HL-60 (cell line): Measurements from ENCODE around the gene MMAB.

- RRBS = no CpG with 5 or more reads among the region's 6 CpGs
These were observed 1.2 kb downstream of the CRY1 start for GRCh38 chr12:107091992-107092669.

DNA sequence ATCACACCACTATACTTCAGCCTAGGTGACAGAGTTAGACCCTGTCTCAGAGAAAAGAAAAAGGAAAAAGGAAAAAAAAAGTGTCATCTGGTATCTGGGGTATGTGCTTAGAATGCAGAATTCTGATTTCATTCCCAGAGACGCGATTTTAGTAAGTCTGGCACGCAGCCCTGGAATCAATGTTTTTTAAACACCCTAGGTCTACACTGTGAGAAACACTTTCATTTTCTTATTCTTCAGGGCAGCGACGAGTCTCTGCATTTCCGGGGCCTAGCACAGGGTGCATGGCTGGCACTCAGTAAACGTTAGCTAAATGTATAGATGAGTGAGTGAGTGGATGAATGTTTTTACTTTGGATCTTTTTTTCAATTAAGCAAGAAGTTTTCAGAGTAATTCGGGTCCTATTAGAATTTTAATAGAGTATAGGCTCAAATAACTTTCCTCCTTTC, 123.7 kb downstream of the ABTB3 start:
- RRBS = no CpG with 5 or more reads among the region's 8 CpGs

DNA sequence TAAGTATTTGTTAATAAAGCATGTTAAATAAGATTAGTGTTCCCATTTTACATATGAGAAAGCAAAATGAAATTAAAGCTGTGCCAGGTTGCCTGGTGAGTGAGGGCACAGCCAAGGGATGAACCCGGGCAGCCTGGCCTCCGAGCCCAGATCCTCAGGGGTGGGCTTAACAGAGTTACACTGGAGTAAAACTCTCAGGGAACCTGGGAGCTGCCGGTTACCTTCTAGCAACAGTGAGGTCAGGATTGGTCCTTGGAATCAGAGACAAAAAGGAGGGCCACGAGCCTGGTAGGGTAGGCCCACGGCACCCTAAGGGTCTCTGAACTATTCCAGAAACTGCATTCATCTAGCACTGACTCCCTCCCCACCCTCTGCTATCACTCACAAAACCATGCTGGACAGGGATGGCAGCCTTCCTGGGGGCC, 83.8 kb upstream of the PWP1 start:
- RRBS = 92% methylated on average over 3 of the region's 5 CpGs

DNA sequence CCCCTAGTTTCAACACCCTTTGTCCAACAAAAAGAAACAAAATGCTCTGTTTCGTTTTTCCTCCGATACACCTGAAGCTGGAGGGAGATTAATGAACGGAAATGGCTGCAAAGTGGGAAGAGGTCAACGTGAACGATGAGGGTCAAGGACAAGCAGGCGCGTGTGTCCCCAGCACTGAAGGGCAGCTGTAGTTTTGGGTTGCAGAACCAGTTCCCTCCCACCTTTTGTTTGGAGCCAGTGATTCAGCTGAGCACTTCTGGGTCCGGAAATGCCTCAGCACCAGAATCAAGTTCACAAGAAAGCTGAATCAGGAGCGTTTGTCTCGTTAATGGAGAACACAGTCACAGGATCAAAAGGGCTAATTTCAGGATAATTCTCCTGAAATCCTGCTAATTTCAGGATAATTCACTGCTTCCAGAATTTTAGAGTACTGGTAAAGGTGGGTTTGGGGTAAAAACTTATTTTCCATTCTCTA, 51.0 kb upstream of the PWP1 start:
- RRBS = no CpG with 5 or more reads among the region's 10 CpGs

- RRBS = no CpG with 5 or more reads among the region's 4 CpGs
These were observed 27.7 kb downstream of the PRDM4 start for GRCh38 chr12:107732901-107734064.

GRCh38 chr12:108652184-108652623, 18.5 kb upstream of the SELPLG start:
- RRBS = no CpG with 5 or more reads among the region's 6 CpGs

- RRBS = no CpG with 5 or more reads among the region's 9 CpGs
These were observed 23.4 kb upstream of the SELPLG start for GRCh38 chr12:108656921-108657593.

DNA sequence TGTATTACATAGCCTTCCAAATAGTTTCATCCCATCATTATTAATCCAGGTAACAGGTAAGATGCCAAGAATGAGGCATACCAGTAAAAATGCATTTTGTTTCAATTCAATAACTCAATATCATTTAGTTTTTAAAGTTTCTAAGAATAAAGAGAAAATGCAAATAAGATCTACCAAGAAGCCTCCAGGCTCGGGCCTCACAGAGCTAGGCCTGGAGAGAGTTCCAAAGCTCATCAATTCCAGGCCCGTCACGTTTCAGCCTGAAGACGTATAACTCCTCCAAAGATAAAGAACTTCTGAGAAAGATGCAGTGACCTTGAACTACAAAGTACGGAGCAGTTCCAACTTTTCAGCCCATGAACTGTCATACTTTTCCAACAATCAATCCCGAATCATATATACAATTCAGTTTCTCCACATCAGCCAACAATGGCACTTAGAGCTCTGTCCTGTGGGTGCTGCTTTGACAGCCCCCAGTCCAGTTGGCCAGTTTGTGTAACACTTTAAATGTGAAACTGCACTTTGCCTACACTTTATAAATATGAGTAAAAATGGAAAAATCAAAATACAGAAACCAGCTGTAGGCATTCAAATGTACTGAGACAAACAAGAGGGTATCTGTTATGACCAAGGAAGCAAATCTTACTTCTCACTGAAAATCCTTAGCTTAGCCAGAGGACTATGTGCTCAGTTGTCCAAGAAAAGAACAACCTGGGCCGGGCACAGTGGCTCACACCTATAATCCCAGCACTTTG, 17.7 kb downstream of the CORO1C start:
- RRBS = no CpG with 5 or more reads among the region's 7 CpGs

GRCh38 chr12:108721223-108721586, 10.1 kb downstream of the CORO1C start:
- RRBS = no CpG with 5 or more reads among the region's 2 CpGs

GRCh38 chr12:108784706-108785109, 53.4 kb upstream of the CORO1C start:
- RRBS = no CpG with 5 or more reads among the region's 2 CpGs

GRCh38 chr12:108822931-108823560, 34.3 kb downstream of the SSH1 start:
- RRBS = no CpG with 5 or more reads among the region's 8 CpGs

- RRBS = no CpG with 5 or more reads among the region's 6 CpGs
These were observed 5.9 kb downstream of the ALKBH2 start for GRCh38 chr12:109087076-109088065.

GRCh38 chr12:109518752-109519835, 41.7 kb downstream of the UBE3B start:
- RRBS = no CpG with 5 or more reads among the region's 11 CpGs

DNA sequence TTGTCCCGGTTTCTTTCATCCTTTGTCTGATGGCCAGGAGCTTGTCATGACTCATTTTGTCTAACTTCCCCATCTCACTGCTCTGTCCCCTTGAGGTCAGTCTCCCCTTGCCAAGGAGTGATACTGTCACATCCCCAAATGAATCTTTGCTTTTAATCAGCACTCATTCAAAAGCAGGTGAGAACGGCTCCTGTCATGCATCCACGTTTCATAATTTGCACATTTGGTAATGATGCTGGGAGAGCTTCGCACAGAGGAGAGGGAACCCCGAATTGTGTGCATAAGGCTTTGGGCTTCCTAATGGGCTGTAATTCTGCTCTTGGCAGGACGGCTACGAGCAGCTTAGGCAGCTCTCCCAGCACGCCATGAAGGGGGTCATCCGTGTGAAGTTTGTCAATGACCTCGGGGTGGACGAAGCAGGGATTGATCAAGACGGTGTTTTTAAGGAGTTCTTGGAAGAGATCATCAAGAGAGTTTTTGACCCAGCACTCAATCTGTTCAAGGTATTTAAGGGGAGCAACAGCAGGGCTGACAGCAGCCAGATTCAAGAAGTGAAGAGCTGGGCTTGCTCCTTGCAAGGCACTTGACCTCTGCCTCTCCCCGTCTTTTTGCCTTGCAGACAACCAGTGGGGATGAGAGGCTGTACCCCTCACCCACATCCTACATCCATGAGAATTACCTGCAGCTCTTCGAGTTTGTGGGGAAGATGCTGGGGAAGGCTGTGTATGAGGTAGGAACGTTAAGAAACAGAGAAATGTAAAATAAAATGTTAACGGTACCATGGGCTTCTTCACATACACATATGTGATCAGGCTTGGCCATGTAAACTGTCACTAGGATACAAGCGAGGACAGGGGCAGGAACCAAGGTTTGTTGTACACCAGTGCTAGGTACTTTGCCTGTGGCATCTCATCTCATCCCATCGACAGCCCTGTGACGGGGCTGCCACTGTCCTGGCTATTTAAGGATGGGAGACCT, 43.7 kb downstream of the UBE3B start:
- RRBS = no CpG with 5 or more reads among the region's 19 CpGs

DNA sequence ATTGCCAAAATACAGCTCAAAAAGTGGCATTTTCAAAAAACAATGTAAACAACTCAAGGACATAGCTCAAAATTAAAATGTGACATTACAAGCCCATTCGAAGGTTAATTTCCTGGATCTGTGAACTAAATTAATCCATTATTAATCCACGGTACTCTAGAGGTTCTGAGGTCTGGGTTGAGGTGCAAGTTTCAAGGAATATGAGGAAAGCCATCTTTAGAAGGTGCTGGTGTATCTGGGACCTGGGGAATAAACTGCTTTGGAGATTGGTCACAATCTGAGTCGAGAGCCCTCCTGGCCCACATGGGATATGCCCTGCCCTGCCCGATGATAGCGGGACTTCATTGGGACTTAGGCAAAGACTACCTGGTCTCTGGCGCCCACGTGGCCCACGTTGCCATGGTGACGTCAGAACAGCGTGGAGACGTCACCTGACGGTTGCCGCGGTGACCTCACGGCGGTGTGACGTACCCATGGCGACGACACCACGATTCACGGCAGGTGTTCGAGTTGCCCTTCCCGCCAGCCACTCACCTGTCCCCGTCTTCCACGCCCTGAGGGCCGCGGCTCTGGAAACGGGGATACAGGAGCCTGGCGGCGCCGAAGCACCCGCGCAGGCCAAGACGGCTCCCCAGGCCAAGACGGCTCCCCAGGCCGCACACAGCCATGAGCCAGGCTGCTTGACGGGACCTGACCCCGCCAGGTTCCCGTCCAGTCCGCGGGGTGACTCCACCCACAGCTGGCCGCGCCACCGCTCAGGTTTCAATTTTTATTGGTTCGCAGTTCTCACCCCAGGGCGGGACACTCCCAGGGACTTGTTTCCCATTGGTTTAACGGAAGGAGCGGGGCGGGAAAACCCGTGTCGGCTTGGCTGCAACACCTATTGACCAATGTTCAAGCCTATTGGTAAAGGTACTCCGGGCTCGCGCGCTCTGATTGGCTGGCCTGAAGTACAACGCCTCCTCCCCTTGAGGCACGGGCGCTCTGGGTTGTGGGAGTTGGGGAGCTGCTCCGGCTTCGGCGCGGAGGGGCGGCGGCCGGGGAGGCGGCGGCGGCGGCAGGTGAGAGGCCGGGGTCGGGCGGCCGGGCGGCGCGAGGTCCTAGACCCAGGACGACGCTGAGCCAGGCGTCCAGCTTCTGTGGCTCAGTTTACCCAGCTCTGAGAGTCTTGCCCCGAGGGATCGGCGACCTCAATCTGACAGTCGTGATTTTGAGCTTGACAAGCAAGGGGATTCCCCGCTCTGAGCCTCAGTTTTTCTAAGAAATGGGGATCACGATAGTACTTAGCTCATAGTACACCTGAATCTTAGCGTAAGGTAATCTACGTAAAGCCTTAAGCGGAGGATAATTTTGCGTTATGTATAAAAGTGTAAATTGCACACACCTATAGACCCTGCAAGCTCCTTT, at the start of gene MMAB:
MMAB (minus strand) TSS at position 692 of the 1,407 bp plus-strand sequence.
- RRBS = 4% methylated on average over 6 of the region's 89 CpGs

- RRBS = 100% methylated on average over 2 of the region's 13 CpGs
These were observed 19.4 kb downstream of the MVK start for GRCh38 chr12:109592951-109593396.

GRCh38 chr12:109720023-109720778, 6.6 kb downstream of the FAM222A start:
- RRBS = no CpG with 5 or more reads among the region's 12 CpGs

DNA sequence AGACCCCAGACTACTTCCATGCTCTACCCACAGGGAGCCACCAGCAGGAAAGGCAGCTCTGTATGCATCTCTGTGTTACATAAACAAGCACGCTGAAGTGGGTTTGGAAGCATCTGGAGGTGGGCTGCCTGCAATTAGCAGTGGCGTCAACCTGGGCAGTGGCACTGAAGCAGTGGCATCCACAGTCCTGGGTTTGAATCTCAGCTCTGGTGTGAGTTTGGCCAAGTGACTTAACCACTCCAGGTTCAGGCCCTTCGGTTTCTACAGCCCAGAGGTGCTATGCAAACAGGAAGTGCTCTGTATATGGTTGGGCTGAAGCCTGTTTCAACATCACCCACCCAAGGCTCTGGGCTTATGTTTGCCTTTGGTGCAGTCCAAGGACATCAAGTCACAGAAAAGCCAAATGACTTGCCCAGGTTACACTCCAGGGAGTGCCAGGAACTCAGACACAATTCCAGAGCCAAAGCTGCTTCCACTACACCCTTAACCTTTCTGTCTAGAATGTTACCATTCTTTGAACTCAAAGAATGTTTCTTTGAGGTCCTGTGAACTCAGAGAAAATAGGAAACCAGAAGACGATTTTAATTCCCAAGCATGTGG, 16.0 kb downstream of the GLTP start:
- RRBS = no CpG with 5 or more reads among the region's 4 CpGs

DNA sequence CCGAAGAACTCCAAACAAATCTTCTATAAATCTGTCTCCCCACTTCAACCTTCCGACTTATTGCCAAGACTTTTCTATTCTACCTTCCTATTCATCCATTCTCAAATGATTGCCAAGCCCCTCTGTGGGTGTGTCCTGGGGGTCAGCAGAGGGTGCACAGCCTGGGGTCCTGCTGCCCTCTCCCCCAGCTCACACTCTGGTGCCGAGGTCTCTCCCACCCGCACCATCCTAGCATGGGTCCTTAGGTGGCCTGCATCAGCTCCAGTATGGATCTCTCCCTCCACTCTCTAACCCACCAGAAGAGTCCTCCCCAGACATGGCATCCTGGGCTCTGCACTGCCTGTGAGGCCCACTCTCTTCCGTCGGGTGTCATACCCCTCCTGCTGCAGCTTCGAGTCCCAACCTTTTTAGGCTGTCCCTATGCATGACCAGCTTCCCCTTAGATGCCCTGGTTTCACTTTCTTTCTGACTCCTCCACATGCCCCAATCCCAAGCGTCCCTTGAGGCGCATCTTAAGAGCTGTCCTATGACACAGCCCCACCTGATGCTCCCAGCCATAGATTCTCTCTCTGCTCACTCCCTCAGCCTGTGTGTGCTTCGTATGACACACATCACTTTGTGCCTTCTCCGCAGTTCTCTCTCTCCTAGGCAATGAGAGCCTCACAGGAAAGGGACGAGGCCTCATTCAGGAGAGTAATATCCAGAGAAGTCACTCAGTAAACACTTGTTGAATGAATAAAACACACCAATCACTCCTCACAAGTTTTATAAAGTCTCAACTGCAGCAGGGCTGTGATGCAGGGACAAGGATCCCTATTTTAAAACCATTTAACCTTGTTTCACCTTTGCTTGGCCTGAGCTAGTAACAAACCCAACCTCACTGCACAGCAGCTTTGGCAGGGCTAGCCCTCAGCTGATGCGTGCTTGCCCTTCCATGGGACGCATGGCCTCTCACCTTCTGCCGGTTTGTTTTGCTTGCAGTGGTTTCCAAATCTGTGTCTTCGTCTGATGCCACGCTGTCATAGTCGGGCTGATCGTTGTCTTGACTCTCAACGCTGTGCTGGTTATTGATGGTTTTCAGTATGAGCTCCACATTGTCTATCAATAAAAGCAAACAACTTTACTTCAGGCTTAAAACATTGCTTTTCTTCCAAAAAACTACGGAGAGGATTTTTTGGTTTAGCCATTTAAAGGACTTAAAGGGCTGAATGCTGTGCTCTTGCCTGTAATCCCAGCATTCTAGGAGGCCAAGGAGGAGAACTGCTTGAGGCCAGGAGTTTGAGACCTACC, 43.6 kb downstream of the GIT2 start:
- RRBS = no CpG with 5 or more reads among the region's 21 CpGs

DNA sequence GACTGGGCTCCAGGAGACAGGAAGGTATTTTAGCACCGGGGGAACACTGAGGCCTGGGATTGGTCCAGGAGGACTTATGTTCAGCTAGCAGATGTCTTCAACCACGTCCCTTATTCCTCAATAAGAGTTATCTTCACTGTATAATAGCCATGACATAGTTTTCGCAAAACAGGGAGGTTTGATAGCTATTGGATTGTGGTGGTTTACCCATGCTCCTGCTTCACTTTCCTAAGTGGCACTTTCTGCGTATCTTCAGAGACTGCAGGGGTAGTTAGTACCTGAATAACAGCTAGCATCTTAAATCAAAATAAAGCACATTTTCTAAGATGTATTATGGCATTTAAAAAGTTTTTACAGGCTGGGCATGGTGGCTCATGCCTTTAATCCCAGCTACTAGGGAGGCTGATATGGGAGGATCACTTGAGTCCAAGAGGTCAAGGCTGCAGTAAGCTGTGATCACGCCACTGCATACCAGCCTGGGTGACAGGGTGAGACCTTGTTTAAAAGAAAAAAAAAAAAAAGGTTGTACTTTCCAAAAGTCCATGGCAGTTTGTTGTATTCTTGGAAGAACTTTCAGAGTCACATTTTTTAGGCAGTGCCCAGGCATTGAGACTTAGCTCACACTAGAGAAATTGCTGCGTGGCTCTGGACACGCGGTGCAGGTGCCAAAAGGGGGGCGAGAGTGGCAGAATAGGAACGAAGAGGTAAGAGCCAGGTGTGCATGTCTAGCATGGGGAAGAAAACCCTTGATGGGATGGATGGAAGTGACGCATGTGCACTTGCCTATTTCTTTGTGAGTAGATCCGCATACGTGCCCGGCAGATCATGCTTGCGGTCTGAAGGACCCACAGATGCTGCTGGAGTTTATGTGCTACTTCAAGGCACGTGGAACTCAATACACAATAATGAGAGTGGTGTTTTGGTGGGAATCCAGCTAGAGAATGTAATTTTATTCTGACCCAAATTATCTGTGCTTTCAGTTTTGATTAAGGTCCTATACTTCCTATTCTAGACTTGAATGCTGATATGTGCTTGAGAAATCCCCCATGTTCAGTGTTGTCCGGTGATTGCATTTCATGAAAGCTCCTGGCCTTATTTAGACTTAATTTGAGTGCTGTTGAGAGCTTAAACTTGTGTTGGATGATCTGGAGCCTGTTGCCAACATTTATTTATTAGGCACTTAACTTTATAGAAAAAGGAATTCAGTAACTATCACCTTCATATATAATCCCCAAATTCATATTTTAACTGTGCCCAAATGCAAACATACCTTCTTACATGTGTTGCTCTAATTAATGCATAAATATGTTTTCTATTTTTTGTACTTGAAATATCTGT, 11.8 kb downstream of the ANKRD13A start:
- RRBS = no CpG with 5 or more reads among the region's 17 CpGs